Measurements from ENCODE around the gene ETS2.

DNA sequence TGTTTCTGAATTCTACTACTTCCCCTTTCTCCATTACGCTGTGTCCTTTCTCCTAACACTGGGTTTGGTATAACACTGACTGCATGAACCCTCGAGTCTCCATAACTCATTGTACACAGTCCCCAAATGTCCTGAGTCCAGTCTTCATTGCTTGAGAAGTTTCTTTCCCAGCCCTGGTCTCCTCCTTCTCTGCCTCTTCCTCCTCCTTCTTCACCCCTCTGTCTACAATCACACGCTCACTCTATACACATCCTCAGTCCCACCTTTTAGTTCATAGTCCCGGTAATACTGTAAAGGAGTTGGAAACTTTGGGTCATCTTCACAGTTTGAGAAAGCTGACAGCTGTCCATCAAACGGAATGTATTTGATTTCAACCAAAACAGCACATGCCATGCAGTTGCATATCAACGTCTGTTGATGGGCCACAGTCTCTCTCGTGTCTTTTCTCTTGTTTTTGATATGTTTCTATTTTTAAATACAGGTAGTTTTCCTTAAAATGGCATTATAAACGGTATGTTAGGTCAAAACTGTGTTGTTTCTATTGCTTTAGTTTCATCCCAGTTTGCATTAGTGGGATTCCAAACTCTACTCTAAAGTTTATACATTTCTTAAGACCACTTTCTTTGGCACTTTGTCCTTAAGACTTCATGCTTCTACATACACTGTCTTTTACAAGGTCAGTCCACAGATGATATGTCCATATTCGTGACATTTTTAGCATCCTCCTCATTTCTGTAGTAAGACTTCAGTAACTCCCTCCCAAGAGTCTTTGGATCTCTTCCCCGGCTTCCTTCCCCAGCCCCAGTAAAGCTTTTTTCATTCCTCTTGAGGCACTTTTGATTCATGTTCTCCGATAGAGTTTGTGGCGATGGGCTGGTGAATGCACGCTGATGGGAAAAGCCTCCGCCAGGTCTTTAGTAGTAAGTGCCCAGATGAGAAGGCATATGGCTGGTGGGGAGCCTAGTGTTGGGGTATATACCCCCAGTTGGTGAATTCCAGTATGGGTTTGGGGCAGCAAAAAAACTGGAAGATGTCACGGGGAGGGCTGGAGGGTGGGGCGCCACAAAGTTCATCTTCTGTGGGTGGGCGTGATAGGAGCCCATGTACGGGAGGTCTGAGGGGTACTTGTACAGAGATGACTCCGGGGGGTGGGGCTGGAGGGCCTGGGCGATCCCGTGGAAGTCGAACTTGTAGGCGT, 115.4 kb downstream of the ERG start:
- RAMPAGE, long total RNA = no peak
- RRBS = no CpG with 5 or more reads among the region's 23 CpGs

- RAMPAGE, long total RNA = no peak
- RRBS = no CpG with 5 or more reads among the region's 4 CpGs
Measured at GRCh38 chr21:38735541-38735769, 70.3 kb upstream of the ETS2 start.

DNA sequence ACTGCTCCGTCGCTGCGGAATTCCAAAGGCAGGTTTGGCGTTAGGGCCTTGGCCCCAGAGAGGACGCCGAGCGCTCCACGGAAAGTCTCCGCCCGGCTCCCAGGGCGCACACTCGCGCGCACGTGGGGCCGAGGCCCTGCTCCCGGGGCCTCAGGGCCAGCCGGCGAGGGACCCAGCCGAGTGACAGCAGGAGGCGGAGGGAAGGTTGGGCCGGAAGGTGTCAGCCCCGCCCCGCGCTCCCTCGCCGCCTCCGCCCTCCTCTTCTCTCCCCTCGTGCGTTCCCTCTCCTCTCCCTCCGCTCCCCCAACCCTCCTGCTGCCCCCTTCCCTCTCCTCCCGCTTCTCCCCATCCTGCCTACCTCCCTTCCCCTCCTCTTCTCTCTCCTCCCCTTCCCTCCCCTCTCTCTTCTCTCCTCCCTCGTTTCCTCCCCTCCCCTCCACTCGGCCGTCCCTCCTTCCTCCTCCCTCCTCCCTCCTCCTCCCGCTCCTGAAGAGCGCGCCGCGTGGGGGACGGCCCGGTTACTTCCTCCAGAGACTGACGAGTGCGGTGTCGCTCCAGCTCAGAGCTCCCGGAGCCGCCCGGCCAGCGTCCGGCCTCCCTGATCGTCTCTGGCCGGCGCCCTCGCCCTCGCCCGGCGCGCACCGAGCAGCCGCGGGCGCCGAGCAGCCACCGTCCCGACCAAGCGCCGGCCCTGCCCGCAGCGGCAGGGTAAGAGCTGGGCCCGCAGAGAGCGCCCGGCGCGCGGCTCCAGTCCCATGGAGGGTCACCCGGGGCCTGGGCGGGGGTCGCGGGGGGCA, at the start of gene ETS2:
Gene ETS2 (plus strand): TSS at position 517 of the 797 bp plus-strand sequence.
- RAMPAGE, long total RNA = no peak
- RRBS = 2% methylated on average over 39 of the region's 79 CpGs

- RAMPAGE, long total RNA = no peak
- RRBS = no CpG with 5 or more reads among the region's 2 CpGs
Measured at GRCh38 chr21:38815182-38815438, 9.4 kb downstream of the ETS2 start.

GRCh38 chr21:38954789-38954998, 149.0 kb downstream of the ETS2 start:
- RAMPAGE, long total RNA = no peak
- RRBS = no CpG with 5 or more reads among the region's 1 CpG

GRCh38 chr21:38965687-38966661, 160.2 kb downstream of the ETS2 start:
- RAMPAGE, long total RNA = no peak
- RRBS = no CpG with 5 or more reads among the region's 21 CpGs

DNA sequence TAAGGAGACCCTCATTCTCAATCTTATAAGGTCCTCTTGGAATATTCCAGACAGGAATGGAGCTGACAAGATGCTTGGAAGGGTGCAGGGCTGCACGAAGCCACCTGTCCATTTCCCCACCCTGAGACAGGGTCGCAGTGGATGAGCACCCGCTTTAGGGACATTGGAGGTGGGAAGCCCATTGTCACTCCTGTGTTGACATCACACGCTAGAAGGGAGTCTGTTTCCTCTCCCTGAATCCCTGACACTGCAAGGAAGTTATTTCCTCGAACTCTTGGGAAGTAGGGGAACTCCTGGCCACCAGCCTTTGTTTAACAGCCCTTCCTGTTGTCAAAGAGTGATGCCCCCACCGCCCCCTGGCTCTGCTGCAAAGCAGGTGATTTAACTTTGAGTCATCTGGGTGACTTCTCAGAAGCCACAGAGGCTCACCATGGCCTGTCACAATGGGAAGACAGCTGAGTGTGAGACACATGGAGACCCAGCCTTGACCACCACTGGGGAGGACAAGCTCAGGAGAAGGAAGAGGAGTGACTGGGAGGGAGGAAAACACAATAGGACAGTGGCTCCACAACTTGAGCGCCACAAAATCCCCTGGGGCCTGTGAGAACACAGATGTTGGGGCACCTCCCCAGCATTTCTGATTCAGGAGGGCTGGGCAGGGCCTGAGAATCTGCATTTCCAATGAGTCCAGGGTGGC, 182.8 kb downstream of the PSMG1 start:
- RAMPAGE, long total RNA = no peak
- RRBS = no CpG with 5 or more reads among the region's 7 CpGs

- RAMPAGE, long total RNA = no peak
- RRBS = no CpG with 5 or more reads among the region's 16 CpGs
Measured at GRCh38 chr21:39083370-39084382, 99.6 kb downstream of the PSMG1 start.

GRCh38 chr21:39087681-39088564, 95.3 kb downstream of the PSMG1 start:
- RAMPAGE, long total RNA = no peak
- RRBS = 27% methylated on average over 4 of the region's 19 CpGs

GRCh38 chr21:39088780-39089534, 94.3 kb downstream of the PSMG1 start:
- RAMPAGE, long total RNA = no peak
- RRBS = no CpG with 5 or more reads among the region's 14 CpGs

DNA sequence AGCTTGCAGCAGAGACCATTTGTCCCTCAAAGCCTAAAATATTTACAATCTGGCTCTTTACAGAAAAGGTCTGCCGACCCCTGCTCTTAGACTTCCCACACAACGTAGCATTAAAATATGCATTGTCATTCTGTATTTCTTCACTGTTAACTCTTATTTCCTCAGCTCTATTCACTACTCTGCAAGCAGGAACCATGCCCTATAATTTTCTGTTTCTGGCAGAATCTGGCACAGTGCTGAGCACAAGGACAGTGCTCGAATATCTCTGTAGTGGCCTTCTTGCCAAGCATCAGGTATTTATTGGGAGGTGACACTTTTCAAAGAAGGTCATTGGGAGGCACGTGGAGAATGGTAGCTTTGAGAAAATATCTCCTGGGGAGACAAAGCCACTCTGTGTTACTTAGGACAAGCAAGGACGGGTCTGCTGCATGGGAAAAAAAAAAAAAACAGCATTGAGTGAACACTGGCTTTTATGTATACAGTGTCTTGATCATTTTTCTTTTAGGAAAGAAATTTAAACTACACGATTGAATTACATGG, 77.9 kb downstream of the PSMG1 start:
- RAMPAGE, long total RNA = no peak
- RRBS = no CpG with 5 or more reads among the region's 6 CpGs

GRCh38 chr21:39124821-39125371, 58.4 kb downstream of the PSMG1 start:
- RAMPAGE, long total RNA = no peak
- RRBS = no CpG with 5 or more reads among the region's 8 CpGs

GRCh38 chr21:39186253-39186994, 3.2 kb upstream of the PSMG1 start:
- RAMPAGE, long total RNA = no peak
- RRBS = no CpG with 5 or more reads among the region's 2 CpGs

GRCh38 chr21:39212067-39212945, 29.1 kb upstream of the PSMG1 start:
- RAMPAGE, long total RNA = no peak
- RRBS = no CpG with 5 or more reads among the region's 1 CpG

GRCh38 chr21:39348096-39348494, 793 bp downstream of the HMGN1 start:
- RAMPAGE, long total RNA = no peak
- RRBS = no CpG with 5 or more reads among the region's 23 CpGs

DNA sequence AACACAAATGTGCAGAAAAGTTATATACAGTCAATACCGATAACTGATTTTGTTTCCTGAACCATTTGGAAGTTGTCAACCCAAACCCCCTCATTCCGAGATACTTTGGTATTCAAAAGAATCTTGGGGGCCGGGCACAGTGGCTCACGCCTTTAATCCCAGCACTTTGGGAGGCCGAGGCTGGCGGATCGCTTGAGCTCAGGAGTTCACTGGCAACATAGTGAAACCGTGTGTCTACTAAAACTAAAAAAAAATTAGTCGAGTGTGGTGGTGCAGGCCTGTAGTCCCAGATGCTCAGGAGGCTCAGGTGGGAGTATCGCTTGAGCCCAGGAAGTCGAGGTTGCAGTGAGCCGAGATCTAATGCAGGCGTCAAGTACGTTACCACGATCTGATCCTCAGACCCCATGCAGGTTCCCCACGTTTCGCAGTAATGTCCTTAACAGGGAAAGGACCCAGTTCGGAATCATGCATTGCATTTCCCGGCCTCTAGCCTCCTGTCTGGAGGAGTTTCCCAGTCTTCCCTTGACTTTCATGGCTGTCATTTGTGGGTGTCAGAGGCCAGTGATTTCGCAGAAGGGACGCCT, 7.9 kb downstream of the GET1 start:
- RAMPAGE, long total RNA = no peak
- RRBS = no CpG with 5 or more reads among the region's 21 CpGs

DNA sequence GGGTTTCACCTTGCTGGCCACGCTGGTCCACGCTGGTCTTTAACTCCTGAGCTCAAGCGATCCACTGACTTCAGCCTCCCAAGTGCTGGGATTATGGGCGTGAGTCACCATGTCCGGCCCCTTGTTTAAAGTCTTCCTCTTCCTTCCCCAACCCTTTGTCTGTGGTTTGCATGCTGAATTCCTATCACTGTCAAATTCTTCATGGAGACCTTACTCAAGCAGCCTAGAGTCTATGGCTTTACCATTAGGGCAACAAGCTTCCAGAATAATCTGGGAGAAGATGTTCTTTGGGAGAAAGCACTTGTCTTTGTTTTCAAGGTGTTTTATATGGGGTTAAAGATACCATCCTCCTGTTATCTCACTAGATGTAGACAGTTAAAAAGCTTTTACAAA, 34.8 kb downstream of the B3GALT5 start:
- RAMPAGE, long total RNA = no peak
- RRBS = no CpG with 5 or more reads among the region's 5 CpGs

GRCh38 chr21:40841882-40842304, 5.1 kb downstream of the DSCAM start:
- RAMPAGE, long total RNA = no peak
- RRBS = no CpG with 5 or more reads among the region's 22 CpGs

- RAMPAGE, long total RNA = no peak
- RRBS = no CpG with 5 or more reads among the region's 15 CpGs
Measured at GRCh38 chr21:41203126-41204174, 35.5 kb downstream of the BACE2 start.

DNA sequence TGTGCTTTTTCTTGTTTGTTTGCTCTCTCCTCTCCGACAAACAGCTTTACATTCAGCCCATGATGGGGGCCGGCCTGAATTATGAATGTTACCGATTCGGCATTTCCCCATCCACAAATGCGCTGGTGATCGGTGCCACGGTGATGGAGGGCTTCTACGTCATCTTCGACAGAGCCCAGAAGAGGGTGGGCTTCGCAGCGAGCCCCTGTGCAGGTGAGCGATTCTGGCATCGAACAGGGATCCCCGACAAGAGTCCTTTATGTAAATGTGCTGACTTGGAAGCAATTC, 59.5 kb upstream of the FAM3B start:
- RAMPAGE, long total RNA = no peak
- RRBS = no CpG with 5 or more reads among the region's 14 CpGs